Placental epithelial cell (primary cell): ENCODE data around the genes ASIC5 and PDGFC.

DNA sequence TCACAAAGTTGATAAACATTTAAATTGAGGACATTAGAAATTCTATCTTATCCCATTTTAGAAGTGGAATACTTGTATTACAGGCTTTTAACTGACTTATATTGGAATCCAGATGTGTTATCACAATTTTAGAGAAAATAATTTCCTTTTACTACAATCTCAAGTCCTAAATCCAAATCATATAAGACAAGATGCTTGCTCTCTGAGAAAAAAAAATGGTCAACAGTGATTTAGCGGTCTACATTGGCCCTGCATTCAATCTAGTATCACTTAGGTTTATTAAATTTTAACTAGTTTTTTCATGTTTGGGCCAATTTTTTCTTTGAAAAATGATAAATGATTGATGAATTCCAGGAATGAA is 2.7 kb upstream of the FGG start:
- CAGE, long polyA plus RNA, result no peak

GRCh38 chr4:154658618-154658820 is 46.1 kb upstream of the FGG start:
- CAGE, long polyA plus RNA, result no peak

- CAGE, long polyA plus RNA, result no peak
Measured at GRCh38 chr4:154740634-154741082, 3.1 kb upstream of the LRAT start.

DNA sequence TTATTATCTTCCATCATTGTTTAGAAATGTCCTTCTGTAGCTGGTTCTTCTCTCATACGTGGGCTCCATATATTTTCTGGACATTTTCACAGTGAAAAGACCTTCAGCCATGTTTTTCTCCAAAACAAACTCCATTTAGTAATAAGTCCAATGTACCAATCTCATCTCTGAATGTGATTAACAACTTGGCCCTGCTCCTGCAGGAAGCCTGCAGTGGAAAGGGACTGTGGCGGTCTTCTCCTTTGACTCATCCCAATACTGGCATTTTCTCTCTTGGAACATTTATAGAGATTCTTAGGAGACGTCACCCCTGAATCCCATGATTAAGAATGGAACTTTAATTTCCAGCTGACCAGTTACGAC is 96.6 kb upstream of the GUCY1A1 start:
- CAGE, long polyA plus RNA, result no peak

GRCh38 chr4:155866183-155866436 is at the start of gene ASIC5:
Gene ASIC5, minus strand, starts transcription at chr4:155866277.
- CAGE, long polyA plus RNA, result no peak

- CAGE, long polyA plus RNA, result no peak
Measured at GRCh38 chr4:155924692-155925138, 21.2 kb downstream of the TDO2 start.

GRCh38 chr4:155935353-155935740 is 18.3 kb downstream of the CTSO start:
- CAGE, long polyA plus RNA, result no peak

DNA sequence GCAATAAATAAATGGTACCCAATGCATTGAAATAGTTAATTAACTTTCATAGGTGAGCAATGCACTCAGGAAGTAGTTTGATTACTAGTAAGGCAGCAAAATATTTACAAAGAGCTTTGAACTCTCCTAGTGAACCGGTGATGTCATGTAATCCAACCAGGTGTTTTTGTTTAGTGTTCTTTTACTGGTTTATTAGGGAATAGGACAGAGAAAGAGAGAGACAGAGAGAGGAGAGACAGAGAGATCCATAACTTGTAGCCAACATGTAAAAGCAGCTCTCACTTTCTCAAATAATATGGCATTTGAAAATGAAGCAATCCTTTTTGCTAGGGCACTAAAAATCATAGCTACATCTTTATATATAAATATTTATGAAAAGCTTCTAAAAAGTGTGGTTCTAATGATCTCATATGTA is 228.7 kb upstream of the CTSO start:
- CAGE, long polyA plus RNA, result no peak

- CAGE, long polyA plus RNA, result no peak
Measured at GRCh38 chr4:156962316-156963137, 9.1 kb downstream of the PDGFC start.

- CAGE, long polyA plus RNA, result no peak
Measured at GRCh38 chr4:156971540-156972493, at the start of gene PDGFC. Gene PDGFC, minus strand, starts transcription at chr4:156971799.

- CAGE, long polyA plus RNA, result no peak
Measured at GRCh38 chr4:158121195-158121734, 51.6 kb downstream of the GASK1B start.

- CAGE, long polyA plus RNA, result no peak
Measured at GRCh38 chr4:158169828-158170062, 3.1 kb downstream of the GASK1B start.

- CAGE, long polyA plus RNA, result no peak
Measured at GRCh38 chr4:158170063-158170389, 2.8 kb downstream of the GASK1B start.

DNA sequence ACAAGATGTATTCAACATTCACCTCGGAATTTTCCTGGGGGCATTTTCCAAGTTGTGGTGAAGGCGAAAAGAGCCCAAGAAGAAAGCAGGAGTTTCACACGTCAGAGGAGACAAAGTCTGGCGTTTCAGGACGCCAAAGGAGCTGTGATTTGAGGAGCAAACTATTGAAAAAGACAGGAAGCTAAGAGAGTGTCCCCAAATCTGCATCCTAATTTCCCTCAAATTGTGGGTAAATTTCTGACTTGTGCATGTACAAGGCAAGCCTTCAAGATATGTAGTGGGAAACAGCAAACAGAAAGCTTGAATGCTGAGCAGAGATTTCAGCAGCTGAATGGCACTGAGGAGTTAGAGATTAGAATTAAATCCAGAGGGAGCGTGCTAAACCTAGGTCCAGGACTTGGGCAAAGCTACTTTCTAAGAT is 9.2 kb upstream of the GASK1B start:
- CAGE, long polyA plus RNA, result no peak

- CAGE, long polyA plus RNA, result no peak
Measured at GRCh38 chr4:158705997-158706511, 17.1 kb downstream of the PPID start.

DNA sequence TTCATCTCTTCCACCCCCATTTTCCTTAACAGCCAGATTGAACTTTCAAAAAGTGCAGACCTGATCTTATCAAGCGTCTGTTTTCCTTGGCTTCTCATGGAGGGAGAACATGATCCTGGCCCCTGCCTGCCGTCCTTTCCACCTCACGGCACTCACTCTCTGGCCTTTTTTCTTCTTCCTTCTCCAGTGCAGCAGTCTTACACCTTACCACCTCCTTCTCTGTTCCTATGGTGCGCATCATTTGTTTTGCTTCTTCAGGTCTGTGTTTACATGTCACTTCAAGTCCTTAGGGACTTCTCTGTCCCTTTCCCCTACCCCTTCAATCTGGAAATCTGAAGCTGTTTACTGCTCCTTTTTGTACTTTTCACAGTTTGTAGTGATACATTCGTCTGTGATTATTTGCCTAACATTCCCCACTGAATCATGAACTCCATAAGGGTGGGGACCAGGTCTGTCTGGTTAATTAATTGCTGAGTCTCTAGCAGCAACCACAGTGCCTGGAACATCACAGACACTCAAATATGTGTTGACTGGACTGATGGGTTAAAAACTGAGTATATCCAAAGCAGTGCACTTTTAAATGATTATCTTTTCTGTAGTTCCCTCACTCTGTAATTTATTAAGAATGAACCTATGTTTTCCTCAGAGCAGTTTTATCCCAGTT is 55.9 kb downstream of the FNIP2 start:
- CAGE, long polyA plus RNA, result no peak

- CAGE, long polyA plus RNA, result no peak
Measured at GRCh38 chr4:158839594-158840275, 70.9 kb downstream of the FNIP2 start.

GRCh38 chr4:158867993-158869126 is 99.5 kb downstream of the FNIP2 start:
- CAGE, long polyA plus RNA, result no peak

GRCh38 chr4:158878961-158879899 is 110.4 kb downstream of the FNIP2 start:
- CAGE, long polyA plus RNA, result no peak

DNA sequence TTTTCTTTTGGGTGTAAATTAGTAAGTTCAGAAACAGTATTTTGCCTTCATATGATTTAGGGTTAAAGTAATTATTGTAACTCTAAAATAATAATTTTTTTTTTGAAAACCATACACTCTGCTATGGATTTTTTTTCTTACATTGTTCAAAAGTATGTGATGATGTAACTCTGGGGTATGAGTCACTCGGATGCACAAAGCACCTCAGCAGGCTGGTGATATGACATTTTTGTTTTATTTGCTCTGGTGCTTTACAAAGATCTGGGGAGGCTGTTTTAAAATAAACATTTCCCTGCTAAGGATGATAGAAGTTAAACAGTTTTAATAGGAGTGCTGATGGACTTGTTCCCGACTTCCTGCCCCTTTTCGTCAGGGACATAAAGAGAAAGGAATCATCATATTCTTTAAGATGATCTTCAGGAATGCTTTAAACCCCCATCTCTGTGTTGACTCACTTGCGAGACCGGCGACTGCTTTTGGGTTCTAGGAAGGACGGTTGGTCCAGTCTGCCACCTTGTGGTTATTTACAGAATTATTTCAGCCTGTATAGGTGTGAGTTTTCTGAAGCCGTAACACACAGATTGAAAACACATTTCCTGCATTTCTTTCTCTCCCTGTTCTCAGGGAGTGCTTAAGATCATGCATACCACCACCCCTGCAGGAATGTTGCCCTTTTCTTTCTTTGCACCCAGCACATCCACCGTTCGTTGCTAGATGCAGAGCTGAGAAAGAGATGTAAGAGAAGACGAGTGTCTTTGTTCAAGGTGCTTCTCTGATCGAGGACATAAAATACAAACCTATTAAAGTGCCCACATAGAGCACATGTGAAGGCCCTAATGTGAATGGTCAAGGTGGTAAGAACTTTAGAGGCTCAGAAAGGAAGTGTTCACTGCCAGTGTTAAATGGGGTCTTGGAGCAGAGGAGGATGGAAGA is 72.6 kb downstream of the RAPGEF2 start:
- CAGE, long polyA plus RNA, result no peak